Measurements from ENCODE around the genes ADAM15, HCN3 and KHDC4.

- PRO-cap, result bidirectional peak, plus-strand start at chr1:155003429, minus-strand start at chr1:155003308; bidirectional peak, plus-strand start at chr1:155004205, minus-strand start at chr1:155003859
These were observed 916 bp downstream of the ZBTB7B start for GRCh38 chr1:155003370-155004066.

DNA sequence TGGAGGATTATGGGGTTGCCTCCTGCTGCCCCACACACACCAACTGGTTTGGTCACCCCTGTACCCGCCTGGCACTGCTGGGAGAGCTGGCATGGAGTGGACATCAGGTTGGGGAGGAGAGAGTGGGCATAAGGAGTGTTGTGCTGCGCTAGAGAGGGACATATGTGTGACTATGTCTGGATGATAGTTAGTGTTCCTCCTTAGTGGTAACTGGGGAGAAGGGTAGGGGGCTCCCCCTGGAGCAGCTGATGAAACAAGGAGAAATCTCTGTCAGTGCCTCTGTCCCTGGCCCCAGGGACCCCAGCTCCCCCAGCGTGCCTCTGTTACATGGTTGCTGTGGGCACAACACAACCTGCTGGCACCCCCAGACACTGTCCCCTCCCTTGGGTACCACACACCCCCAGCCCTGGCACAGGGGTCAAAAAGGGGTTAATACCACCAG lies 1.9 kb downstream of the ZBTB7B start:
- PRO-cap, result no peak

DNA sequence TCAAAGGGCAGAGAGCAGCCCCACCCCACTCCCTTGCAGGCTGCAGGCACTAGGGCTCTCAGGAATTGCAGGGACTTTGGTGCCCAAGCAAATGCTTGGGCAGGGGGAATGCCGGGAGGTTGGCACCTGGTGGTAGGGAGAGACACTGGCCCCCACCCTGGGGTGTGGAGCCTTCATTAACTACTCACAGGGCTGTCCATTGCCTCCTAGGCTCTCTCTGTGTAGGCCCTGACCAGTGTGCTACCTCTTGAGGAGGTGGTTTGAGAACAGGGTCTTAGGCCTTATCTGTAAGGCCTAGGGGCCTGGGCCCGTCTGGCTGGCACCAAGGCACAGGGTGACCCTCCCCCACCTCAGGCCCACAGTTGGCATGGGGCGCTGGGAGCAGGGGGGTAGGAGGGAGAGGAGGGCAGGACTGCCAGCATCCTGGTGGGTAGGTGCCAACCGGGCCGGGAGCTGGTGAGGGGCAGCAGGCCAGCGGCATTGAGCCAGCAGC lies 4.8 kb downstream of the ZBTB7B start:
- PRO-cap, result no peak

- PRO-cap, result no peak
These were observed 14.0 kb downstream of the DCST2 start for GRCh38 chr1:155019396-155020124.

- PRO-cap, result bidirectional peak, plus-strand start at chr1:155051299, minus-strand start at chr1:155051141
These were observed at the start of gene ADAM15 for GRCh38 chr1:155050782-155051552. Gene ADAM15 (plus strand): TSS chr1:155051316.

- PRO-cap, result no peak
These were observed 4.5 kb downstream of the EFNA3 start for GRCh38 chr1:155082940-155083669.

DNA sequence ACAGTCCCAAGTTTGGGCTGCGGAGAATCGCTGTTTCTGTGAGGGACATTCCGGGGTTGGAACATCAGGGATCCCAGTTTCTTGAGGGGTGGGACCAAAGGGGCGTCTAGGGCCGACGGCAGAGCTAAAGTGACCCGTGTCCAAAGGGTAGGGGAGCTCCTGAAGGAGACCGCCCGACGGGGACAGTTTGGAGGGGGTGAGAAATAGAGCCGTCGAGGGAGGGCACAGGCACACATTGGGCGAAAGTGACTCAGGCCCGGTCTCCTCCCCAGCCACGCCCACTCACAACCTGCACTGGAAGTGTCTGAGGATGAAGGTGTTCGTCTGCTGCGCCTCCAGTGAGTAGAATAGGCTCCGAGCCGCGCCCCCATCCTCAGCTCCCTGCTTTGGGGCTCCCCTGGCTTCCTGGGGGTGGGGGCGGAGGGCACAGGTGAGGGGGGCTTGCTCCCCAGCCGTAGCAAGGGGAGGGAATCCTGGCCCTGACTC lies 7.0 kb downstream of the EFNA3 start:
- PRO-cap, result no peak

DNA sequence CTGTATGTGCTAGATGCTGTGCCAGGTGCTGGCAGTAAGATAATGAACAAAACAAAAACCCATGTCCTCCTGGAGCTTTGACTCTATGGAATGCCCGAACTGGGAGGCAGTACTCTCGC lies 2.0 kb upstream of the EFNA1 start:
- PRO-cap, result no peak

DNA sequence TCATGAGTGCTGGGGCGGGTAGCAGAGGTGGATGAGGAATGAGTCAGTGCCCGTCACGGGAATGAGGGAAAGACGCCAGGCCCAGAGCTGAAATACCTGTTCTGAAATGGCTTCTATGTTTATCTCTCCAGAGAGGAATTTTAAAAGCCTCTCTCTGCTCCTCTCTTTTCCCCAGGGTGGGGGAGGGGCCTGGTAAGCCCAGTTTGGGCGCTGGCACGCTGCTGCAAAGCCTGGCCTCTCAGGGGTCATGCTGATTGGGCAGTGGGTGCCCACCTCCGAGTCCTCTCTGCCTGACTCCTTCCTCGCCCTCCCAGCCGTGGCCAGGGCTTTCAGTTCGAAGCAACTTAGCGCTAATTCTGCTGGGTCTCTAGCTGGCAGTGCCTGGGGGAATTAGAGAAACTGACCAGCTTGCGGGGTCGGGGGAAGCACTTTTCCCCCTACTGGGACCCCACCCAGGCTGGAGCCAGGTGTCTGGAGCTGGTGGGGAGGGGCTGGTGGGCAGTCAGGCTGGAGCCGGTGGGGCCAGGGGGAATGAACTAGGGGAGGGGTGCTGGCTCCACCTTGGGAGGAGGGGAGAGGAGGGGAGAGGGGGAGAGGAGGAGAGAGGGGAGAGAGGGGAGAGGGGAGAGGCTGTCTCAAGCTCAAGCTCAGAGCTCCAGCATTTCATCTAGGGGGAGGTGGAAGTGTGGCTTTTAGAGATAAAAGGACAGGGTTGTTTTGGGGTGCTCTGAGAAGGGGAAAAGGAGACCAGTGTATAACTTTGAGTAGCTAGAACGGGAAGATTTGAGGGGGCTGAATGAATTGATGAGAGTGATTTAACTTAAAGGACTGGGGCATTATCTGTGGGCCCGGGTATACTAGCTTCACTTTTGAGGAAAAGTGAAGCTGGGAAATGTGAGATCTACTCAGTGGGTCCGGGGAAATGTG lies 2.5 kb downstream of the EFNA1 start:
- PRO-cap, result bidirectional peak, plus-strand start at position 313 of the sequence, minus-strand start at position 63 of the sequence

GRCh38 chr1:155210180-155211069 lies 1.9 kb downstream of the MTX1 start:
- PRO-cap, result no peak

GRCh38 chr1:155214471-155214887 lies 6.0 kb downstream of the MTX1 start:
- PRO-cap, result no peak

GRCh38 chr1:155276909-155277931 lies at the start of gene HCN3:
Gene HCN3 (plus strand): TSS chr1:155277463.
- PRO-cap, result no peak

GRCh38 chr1:155651492-155651892 lies 37.1 kb downstream of the YY1AP1 start:
- PRO-cap, result no peak

- PRO-cap, result no peak
These were observed 18.1 kb downstream of the RIT1 start for GRCh38 chr1:155892962-155893541.

GRCh38 chr1:155925409-155926383 lies 8.5 kb downstream of the KHDC4 start:
- PRO-cap, result no peak

DNA sequence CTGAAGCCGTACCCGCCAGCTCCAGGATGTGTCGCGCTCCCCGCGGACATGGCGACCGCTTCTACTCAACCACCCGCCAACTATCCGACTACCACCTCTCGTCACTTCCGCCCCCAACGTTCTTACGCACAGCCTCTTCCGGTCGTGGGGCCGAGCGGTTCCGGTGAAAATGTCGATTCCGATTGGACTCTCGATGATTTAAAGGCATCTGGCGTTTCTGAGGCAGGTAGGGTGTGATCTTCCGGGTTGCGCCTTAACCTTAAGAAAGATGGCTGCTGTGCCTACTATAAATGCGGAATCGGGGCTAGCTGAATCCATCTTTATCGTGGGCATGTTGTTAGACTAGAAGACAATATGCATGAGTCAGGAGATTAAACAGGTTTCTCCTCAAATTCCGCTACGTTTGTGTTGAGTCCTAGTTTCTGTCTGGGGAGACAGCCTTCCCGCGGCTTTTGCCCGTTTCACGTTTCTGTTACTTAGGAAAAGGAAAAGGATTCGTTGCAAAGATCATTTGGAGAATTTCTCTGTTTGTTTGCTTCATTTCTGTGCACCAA lies at the start of gene KHDC4:
Gene KHDC4 (minus strand): TSS at position 90 of the 554 bp plus-strand sequence.
- PRO-cap, result bidirectional peak, plus-strand start at position 317 of the sequence, minus-strand start at position 62 of the sequence

- PRO-cap, result no peak
These were observed 9.6 kb downstream of the RXFP4 start for GRCh38 chr1:155950868-155951549.

DNA sequence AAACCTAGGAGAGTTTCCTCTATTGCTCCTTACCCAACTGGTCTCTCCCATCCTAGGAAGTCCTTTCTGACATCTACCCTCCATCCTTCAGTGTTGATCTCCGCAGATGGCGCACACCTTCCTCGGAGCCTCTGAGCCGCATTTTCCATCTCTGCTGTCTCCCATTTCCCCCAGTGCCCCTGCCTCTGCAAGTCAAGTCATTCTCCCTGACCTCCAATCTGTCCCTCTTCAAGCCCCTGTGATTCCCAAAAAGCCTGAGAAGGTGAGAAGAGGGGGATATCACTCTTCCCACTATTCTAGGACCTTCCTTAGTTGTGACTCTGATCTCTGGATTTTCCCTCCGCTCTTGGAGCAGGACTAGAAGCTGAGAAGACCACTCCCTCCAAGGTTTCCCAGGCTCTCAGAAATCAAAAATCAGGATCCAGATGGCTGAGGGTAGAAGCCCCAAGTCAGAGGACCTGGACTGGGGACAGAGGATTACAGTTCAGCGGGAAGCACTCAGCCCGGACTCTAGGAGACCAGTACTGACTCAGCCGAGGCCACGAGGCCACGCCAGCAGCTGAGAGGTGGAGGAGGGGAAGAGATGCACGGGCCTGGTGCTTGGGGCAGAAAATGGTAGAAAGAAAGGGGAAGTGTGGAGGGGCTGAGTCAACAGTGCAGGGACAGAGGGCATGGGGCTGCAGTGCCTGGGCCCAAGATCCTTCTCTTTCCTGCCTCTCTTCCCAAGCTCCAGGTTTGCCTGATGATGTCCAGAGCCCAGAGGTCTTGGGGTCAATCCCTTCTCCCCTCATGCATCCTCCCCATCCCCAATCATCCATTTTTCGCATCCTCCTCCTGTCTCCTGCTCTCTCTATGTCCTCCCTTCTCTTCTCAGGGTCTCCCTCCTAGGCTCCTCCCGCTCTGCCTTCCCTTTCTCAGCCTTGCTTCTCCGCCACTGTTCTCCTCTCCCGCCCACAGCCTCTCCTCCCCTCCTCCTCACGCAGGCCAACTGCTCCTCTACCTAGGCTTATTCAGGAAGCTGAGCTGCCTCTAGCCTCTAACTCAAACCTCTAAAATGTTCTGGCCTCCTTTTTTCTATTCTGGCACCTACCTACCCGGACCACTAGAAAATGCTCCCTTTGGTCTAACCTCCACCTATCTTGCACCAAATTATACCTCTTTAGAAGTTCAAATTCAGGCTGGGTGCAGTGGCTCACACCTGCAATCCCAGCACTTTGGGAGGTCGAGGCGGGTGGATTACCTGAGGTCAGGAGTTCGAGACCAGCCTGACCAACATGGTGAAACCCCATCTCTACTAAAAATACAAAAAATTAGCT lies 7.8 kb downstream of the ARHGEF2 start:
- PRO-cap, result no peak

DNA sequence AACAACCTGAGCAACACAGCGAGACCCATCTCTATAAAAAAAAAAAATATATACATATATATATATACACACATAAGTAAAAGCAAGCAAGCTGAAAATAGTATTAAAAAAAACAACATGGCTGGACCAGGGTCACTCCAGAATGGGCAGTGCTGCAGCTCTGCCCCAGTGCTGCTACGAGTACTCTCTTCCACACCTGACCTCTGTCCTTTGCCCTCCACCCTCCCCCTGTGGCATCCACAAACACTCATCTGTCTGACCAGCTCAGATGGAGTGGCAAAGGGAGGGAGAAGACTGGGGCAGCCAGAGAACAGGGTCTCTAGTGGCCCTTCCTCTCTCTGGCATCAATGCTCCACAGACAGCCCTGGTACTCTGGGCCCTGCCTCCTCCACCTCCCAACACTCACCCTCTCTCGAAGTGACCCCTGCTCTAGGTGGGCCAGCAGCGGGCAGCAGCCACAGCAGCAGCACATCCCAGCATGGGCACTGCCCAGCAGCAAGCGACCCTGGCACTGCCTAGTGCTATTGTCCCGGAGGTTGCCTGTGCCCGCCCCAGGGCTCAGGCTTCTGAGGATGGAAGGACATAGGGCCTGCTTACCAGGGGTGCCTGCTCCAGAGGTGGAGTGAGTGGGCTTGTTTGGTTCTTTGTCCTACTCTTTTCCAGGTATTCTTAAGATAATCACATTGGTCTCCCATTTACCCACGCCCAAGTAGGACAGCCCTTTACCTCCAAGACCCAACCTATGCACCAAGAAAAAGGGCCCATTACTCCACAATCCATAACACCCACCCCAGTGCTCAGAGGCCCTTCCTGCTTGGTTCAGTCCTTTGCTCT lies 6.3 kb downstream of the ARHGEF2 start:
- PRO-cap, result no peak

DNA sequence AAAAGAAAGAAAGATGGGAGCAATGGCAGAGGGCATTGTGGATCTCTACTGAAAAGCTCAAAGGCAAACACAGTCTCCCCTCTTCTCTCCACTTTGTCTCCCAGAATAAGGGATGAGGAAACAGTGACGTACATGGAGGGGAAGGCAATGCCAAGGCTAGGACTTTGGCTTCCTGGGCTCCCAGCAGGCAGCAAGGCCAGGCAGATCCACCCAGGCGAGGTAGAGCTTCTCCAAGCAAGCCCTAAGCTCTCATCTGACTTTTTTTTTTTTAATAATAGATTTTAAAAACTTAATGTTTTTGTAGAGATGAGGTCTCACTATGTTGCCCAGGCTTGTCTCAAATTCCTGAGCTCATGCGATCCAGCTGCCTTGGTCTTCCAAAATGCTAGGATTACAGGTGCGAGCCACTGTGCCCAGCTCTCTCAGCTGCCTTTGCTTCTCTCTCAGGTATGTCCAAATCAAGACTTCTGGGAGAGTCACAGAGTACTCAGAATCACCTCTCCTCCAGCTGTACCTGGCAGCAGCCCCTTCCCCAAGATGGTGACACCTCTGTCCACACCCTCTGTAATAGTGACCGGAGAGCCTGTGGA lies 4.5 kb downstream of the ARHGEF2 start:
- PRO-cap, result no peak

Measured in left cardiac atrium (tissue), 1 donor.